Mesenchymal stem cell of adipose (primary cell): ENCODE data around the genes OVCH1 and AMN1.

- CAGE, long polyA plus RNA = no peak
Measured at GRCh38 chr12:26834172-26834443, 1.1 kb upstream of the ITPR2 start.

GRCh38 chr12:26845752-26846476, 12.9 kb upstream of the ITPR2 start:
- CAGE, long polyA plus RNA = no peak

- CAGE, long polyA plus RNA = no peak
Measured at GRCh38 chr12:26846509-26846860, 13.5 kb upstream of the ITPR2 start.

- CAGE, long polyA plus RNA = no peak
Measured at GRCh38 chr12:26937555-26937867, 270 bp downstream of the INTS13 start.

GRCh38 chr12:27012561-27012863, 1.7 kb downstream of the TM7SF3 start:
- CAGE, long polyA plus RNA = no peak

DNA sequence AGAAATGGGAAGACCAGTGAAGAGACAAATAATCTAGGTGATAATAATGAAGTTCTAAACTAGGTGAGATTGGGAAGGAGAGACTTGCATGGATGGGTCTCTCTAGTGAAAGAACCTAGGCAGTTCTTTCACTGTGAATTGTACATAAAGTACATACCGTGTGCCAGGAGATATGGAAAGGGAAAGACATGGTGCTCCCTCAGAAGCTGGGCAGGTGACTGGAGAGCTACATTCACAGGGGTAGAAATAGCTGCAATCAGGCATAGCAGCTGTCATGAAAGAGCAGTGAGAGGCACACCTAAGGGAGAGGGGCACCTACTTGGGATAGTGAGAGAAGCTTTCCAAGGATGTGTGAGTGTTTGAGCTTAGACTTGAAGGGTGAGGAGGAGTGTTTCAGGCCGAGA, 9.3 kb downstream of the STK38L start:
- CAGE, long polyA plus RNA = no peak

GRCh38 chr12:27523102-27523902, 704 bp upstream of the PPFIBP1 start:
- CAGE, long polyA plus RNA = no peak

DNA sequence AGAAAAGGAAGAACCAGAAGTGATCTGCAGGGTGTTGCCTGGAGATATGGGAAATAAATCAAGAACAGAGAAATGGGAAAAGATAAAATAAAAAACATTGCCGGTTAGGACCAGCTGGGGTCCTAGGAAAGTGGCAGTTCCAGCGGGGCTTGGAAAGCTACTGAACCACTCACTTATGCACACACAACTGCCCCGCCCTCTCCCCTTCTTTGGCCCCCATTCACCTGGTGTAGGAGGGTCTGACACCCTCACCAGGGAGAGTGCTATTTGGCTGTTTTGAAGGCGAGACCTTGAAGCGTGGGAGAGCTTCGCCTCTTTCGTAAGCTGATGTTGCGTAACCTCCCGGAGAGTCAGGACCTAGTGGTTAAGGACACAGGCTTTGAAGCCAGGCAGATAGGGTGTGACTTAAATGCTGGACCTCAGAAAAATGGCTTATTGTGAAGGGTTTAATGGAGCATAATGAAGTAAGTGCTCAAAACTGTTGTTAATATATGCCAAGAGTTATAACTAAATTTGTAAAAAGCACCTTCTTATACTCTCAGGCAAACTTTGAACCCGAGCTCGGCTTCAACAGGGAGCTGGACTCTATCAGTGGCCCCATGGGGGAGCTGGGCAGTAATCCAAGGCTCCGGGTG, 25.7 kb downstream of the PPFIBP1 start:
- CAGE, long polyA plus RNA = no peak

GRCh38 chr12:27591071-27591416, 67.0 kb downstream of the PPFIBP1 start:
- CAGE, long polyA plus RNA = no peak

DNA sequence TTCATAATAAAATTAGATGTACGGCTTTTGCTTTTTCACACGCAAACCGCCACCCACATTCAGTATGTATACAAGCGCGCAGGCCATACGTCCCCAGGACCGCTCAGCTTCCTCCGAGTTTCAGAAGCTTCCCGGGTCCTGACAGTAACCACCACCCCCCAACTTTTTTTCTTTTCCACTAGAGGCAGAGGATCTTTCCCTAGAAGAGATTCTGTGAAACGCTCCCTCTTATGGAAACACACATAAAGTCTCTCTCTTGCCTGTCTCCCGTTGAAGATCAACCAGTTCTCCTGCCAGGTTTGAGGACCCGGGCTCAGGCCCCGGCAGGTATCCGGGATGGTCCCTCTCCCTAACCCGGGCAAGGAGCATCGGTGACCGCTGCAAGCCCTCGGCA, 3.6 kb downstream of the PTHLH start:
- CAGE, long polyA plus RNA = no peak

GRCh38 chr12:29497332-29498125, at the start of gene OVCH1:
Gene OVCH1 (minus strand): TSS chr12:29497686.
- CAGE, long polyA plus RNA = no peak

DNA sequence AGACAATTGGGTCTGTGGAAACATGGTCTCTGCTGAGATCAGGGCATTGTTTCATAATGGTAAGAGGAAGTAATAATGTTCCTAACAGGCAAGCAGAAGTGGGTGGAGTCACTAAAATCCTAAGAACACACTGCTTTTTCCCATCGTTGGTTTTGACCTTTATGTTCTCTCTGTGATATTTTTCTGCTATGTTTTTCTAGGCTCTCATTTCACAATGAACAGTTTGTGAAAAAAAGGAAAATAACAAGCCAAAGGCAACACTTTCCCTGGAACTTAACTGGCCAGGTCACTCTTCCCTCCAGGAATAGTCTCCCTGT, 80.6 kb upstream of the OVCH1 start:
- CAGE, long polyA plus RNA = no peak

DNA sequence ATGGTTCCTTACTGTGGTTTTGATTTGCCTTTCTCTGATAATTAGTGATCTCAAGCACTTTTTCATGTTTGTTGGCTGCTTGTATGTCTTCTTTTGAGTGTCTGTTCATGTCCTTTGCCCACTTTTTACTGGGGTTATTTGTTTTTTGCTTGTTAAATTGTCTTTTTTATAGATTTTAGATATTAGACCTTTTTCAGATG, 291.2 kb downstream of the IPO8 start:
- CAGE, long polyA plus RNA = no peak

GRCh38 chr12:30694447-30694861, 1.2 kb downstream of the IPO8 start:
- CAGE, long polyA plus RNA = no peak

DNA sequence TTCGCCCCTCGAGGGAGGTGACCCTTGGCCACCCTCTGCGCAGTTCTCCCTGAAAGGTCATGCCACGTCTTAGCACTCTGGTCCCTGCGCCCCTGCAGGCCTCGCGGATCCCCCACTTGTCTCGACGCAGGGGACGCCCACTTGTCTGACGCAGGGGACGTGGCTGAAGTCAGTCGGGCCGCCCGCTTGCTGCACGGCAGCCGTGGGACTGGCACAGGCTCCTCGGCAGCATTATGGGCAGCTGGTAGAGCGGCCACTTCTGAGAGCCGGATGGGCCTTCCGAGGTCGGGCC, 40.7 kb upstream of the CAPRIN2 start:
- CAGE, long polyA plus RNA = no peak

DNA sequence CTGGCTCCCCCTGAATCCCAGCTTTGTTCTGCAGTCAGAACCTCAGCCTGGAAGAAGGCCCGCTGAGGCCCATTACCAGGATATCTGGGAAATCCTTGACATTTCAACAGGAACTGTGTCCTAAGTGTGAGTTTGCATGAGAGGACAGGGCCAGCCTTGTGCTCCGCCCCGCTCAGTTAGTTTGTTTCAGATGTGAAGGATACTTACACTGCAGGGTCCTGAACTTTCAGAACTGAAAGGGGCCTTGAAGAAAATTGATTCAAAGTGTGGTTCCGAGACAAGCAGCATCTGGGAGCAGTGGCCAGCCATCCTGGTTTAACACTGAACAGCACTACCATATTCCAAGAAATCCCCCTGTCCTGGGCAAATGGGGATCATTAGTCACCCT, 19.3 kb downstream of the TSPAN11 start:
- CAGE, long polyA plus RNA = no peak

- CAGE, long polyA plus RNA = no peak
Measured at GRCh38 chr12:31229435-31229964, 96.5 kb downstream of the SINHCAF start.

DNA sequence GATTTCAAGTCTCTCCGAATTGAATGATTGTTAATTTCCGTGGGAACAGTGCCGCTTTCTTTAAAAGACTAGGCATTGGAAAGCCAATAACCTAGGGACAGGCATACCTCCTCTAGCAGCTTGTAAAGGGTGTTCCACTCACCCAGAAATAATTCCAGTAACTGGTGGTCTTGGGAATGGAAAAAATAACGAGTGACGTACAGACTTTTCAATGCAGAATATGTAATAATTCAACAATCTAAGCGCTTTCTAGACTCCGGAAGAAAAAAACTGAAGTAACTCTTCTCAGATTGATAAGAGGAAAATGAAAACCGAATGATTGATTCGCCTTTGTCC, 899 bp upstream of the SINHCAF start:
- CAGE, long polyA plus RNA = no peak

GRCh38 chr12:31369477-31369964, 43.6 kb upstream of the SINHCAF start:
- CAGE, long polyA plus RNA = no peak

GRCh38 chr12:31728641-31729654, at the start of gene AMN1:
Gene AMN1 (minus strand): TSS chr12:31729021.
- CAGE, long polyA plus RNA = no peak